SJSA1 (cell line): ENCODE results near the gene IREB2.

- RAMPAGE, long total RNA = no peak
Observed at GRCh38 chr15:77418625-77419059, 1.3 kb downstream of the PEAK1 start.

- RAMPAGE, long total RNA = no peak
Observed at GRCh38 chr15:77548410-77548698, 84.4 kb downstream of the LINGO1 start.

DNA sequence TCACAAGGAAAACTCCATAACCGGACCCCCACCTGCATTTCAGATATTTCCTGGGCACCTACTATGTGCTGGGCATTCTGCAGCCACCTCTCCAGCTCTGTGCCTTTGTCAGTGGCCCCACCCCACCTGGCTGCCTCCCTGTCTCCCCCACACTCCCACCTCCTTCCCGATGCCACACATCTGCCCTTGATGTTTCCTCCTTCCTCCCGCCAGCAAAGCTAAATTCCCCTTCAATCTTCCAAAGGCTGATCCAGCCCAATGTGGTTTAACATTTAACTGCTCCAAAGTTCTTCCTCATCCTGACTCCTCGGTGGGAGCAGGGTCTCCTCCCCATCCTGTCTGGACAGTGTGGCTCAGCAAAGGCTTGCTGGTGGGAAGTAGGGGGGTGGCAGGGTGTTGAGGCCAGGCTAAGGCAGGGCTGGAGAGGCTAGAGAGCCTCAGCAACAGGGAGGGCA, 123.0 kb upstream of the LINGO1 start:
- RAMPAGE, long total RNA = no peak

DNA sequence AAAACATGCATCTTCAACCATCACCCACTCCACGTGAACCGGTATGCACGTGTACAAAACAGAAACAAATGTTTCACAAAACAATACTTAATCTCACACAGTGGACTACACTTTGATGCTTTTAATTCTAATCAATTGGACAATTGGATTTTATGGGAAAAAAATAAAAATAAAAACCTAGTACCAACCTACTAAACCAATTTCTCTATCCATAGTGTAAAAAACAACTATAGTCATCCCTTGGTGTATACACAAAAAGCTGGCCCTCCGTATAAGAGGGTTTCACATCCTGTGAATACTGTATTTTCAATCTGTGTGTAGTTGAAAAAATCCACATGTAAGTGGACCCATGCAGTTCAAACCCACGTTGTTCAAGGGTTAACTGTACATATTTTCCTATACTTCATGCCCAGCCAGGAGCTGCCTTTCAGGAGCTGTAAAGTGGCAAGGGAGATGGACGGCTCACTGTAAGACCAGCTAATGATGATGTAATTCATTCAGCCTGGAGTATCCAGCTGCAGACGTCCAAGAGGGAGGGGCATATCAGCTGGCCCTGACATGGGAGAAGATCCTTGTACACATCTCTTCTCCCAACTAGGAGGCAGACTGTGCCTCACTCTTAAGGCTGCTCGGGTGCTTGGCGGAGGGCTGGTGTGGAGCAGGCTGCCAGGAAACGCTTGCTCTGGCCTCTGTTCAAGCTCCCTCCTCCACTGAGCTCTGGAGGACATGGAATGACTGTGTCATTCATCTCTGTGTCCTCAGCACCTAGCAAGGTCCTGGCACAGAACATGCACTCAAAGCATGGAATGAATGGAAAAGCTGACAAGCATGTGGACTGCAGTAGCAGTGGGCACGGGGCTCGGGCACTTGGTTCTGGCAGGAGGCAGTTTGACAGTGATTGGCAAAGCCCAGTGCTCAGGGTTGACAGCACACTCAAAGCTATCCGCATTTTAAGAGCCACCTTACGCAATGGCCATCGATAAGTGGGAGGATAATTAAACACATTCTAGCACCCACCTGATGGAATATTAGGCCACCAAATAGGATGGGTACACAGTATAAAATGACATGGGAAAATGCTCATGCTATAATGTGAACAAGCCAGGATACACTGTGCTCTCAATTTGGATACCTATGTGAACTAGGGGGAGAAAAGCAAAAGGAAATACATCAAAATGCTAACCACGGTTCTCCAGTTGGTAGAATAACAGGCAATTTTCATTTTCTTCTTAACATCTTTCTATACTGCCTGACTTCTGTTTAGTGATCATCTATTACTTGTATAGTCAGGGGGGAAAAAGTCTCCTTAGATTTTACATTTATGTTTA, 72.5 kb downstream of the TBC1D2B start:
- RAMPAGE, long total RNA = no peak

- RAMPAGE, long total RNA = no peak
Observed at GRCh38 chr15:78066002-78066753, 11.3 kb downstream of the TBC1D2B start.

- RAMPAGE, long total RNA = no peak
Observed at GRCh38 chr15:78067117-78067911, 10.2 kb downstream of the TBC1D2B start.

- RAMPAGE, long total RNA = no peak
Observed at GRCh38 chr15:78068407-78069354, 8.8 kb downstream of the TBC1D2B start.

- RAMPAGE, long total RNA = no peak
Observed at GRCh38 chr15:78082351-78082825, 4.9 kb upstream of the TBC1D2B start.

GRCh38 chr15:78133813-78134235, 2.6 kb upstream of the CIB2 start:
- RAMPAGE, long total RNA = no peak

DNA sequence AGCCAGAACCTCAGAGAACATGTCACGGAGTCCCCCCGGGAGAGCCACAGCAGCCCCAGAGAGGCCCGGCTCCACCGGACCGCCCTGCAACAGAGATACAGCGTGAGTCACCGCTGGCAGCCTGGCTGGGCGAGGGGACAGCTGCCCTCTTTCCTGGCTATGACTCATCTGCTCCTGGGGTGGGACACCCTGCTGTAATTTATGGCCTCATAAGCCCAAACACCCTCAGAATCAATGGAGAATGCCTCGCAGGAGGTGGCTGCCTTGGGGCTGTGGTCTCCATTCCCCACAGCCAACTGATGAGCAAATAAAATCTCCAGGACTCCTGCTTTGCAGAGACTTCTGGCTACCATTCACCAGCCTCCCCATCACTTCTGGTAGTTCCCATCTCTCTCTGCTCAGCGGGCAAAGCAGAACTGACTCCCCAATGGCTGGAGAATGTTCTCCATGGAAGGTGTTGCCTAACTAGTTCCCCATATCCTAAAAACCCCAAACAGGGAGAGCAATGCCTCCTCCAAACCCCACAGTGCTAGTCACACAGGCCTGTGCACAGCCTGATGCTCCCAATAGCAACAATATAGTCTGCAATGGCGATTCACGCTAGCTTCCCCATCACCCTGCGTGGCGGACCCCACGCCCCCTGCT, 21.6 kb downstream of the ACSBG1 start:
- RAMPAGE, long total RNA = no peak

DNA sequence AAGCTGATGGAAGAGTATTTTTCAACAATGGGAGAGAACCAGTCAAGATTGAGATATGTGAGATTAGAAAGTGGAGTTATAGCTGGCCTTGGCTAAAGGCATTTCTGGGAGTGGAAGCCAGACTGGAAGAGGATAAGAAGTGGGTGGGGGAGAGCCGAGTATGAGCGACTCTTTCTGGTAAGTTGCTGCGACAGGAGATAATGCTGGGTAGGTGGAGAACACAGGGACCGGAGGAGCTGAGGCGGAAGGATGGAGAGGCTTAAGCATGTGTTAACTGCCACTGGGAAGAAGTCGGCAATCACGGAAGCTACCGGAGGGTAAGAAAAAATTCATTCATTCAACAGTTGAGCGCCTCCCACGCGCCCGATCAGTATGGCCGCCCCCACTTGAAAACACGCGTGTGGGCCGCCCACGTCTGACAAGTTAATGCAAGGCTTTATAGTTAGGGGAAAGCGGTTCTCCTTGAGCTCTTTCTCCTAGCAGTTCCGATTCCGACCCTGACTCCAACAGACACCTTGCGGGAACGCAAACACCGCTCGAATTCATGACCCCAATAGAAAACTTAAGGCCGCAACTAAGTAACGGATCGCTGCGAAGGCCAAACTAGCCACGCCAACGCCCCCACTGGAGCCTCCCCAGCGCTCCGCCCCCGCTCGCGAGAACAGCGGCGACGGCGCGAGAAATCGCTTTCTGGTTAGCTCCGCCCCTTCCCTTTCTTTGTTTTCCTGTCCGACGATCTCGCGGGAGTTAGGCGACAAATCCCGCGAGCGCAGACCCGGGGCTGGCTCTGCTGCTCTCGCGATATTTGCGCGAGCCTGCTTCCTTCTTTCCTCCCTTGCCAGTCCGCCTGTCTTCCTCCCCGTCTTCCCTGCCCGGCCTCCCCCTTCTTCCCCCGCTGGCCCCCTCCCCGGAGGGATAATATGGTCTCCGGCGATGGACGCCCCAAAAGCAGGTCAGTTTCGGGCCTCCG, at the start of gene IREB2:
Gene IREB2, plus strand, starts transcription at position 812 of the 970 bp plus-strand sequence.
- RAMPAGE, long total RNA = no peak

DNA sequence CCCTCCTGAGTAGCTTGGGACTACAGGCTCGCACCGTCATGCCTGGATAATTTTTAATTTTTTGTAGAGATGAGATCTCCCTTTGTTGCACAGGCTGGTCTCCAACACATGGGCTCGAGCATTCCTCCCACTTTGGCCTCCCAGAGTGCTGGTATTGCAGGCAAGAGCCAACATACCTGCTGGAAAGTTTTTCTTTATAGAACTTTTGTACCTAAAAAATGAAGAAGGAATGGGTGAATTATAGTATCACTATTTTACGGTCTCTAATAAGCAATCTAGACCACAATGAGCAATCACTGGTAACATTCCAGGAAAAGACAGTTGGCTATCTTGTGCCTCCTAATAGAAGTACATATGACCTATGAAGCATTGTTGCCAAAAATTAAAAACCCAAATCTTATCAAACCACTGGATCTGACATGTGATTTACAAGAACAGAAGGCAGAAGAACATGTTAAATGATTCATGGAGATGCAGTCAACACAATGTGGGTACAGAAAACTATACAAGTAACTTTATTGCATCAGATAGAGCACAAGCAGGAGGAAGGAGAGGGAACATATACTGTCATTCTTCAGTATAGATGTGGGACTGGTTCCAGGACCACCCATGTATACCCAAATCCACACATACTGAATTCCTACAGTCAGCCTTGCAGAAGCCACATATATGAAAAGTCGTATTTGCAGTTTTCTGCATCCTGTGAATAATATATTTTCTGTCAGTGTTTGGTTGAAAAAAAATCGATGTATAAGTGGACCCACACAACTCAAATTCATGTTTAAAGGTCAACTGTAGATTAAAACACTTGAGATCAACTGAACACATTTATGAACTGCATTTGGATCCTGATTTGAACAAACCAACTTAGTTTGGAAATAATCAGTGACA, 14.5 kb upstream of the HYKK start:
- RAMPAGE, long total RNA = no peak

GRCh38 chr15:78798242-78798715, 13.0 kb downstream of the ADAMTS7 start:
- RAMPAGE, long total RNA = no peak

GRCh38 chr15:78804234-78804806, 6.9 kb downstream of the ADAMTS7 start:
- RAMPAGE, long total RNA = no peak

DNA sequence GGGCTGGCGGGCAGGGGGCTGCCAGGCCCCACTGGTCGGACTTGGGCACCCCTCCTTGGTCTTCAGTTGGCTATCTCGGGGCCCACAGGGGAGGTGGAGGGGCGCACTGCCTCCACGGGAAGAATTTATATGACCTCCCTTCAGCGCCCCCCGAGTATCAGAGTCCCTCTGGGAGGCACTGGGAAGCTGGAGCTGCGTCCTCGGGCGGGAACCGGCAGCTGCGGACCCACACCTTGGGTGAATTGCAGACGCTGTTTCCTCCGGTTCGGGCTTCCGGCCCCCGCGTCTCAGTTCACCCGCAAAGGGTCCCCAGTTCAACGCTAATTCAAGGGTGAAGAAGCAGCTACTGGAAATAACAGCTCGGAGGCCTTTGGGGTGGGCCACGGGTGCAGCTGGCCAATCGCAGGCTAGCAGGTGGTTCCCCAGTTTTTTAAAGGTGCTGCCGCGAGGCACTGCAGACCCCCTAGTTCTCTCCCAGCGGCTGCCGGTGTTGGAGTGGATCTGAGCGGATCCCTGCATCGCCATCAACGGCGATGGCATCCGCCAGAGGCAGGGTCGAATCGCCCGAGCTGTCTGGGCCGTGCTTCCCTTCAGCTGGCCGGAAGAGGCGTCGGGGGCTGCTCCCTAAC, 19.3 kb upstream of the ADAMTS7 start:
- RAMPAGE, long total RNA = no peak

- RAMPAGE, long total RNA = no peak
Observed at GRCh38 chr15:78881802-78882229, 9.1 kb downstream of the MORF4L1 start.

DNA sequence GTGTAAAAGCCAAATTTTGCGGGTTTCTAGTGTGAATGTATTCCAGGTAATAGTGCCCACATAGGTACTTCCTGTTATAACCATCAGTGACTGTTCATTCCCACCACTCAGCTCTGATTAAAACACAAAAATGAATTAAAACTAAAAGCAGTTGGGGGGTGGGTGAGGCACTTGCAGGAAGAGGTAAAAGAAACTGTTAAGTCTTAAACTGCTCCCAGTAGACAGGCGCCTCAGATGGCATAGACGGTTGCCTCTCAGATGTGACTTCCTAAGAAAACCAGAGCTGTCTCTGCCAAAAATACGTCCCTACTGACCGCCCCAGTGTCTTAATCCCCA, 930 bp upstream of the MTHFS start:
- RAMPAGE, long total RNA = no peak

DNA sequence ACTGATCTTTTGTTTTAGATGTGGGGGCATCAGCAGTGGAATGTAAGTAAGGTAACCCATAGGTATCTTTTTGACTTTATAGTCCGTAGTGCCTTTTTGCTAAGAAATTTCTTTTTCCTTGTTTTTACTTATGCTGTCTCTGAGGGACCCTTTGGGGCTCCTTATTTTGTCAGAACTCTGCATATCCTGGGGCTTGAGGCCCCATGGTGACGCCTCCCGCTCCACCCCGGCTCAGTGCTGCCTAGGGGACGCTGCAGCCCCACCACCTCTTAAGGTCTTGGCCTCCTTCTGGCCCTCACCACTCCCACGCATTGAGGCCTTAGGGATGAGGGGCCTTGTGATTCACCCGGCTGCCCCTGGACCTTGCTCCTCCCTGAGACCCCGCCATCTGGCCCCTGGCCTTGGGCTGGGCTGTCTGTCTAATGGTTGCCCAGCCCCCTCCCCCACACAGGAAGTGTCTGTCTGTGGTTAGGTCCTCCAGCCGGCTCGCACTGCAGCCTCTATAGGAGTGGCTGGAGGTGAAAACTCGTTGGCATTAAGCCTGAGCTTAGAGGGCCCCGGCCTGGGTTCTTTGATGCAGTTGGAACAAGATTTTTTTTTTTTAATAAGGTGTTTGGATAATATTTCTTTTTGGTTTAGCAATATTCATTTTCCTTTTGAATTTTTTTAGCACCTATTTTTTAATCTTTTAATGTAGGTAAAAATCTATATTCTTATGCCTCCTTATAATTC, 21.4 kb upstream of the MTHFS start:
- RAMPAGE, long total RNA = no peak

DNA sequence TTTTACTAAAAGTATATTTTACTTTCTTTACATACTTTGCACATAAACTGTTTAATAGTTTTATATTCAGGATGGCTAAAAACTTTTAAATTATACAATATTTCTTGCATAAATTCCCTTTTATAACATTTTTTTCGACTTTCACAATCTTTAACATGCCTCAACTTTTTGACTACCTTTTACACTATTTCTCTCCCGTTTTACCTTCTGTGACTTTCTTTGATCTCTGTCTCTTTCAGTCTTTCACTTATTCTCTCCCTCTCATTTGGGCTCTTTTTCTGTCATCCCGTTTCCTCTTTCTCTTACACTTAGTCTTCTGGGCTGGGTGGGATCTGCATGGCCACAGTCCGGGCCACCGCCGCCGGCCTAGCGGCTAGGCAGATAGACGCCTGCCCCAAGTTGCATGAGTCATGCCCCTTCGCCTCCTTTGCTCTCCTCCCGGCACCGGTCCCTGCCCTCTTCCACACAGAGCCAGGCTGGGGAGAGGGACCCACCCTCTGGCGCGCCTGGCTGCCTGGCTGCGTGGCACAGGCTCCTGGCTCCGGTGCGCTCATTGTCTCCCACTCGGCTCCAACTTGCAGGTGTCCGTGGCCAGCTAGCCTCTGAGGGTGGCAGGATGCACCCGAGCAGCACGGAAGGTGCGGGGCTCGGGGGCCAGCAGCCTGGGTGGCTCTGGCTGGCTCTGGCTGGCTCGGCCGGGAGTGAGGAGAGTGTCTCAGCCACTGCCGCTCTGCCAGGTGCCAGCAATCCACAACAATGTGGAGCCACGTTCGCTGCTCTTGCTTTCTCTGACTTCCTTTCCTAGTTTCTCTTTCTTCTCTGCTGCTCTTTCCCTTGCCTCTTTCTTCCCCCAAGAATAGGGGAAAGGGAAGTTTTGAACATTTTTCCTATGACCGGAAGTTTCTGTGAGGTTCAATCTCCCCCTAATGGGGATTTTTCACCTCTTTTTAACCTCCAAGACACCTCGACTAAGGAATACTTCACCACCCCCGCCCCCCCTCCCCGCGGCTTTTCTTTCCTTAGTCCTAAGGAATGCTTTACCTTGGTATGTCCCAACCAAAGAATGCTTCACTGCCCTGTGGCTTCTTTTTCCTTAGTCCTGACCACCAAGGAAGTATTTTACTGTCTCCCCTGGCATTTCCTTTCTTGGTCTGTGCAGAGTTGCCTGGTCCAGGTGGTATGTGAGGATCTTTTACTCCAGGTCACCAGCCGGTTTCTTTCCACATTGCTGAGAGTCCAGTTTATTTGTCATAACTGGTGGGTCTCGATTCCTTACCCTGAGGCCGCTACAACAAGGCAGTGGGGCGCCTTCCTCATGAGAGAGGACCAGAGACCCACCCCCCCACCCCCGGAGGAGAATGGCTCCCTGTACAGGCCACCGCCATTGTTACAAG, 22.5 kb upstream of the MTHFS start:
- RAMPAGE, long total RNA = no peak

DNA sequence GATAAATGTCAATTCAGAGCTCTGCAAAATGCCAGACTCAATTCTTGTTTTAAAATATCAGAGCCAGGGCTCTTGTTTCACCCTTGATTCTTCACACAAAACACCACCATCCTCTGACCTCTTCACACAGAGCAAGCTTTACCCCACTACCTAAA, 25.5 kb upstream of the MTHFS start:
- RAMPAGE, long total RNA = no peak